Bronchial epithelial cell (primary cell): ENCODE data around the genes RAB31 and ANKRD62.

DNA sequence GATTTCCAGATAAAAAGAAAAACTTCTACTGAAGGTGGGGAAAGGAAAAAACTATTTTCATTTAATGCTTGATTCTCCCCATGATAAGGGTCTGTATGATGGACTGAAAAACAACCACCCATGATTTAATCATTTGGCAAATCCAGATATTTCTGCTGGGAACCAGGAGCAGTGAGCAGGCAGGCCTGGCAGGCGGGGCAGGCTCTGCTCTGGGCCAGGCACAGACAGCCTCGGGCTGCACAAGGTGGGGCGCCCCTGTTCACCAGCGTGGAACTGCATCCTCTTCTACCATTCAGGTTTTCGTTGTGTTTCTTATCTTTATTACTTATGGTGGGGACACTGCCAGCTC lies 57.3 kb upstream of the RALBP1 start:
- RRBS, 2 experiments = no CpG with 5 or more reads among the region's 5 CpGs

DNA sequence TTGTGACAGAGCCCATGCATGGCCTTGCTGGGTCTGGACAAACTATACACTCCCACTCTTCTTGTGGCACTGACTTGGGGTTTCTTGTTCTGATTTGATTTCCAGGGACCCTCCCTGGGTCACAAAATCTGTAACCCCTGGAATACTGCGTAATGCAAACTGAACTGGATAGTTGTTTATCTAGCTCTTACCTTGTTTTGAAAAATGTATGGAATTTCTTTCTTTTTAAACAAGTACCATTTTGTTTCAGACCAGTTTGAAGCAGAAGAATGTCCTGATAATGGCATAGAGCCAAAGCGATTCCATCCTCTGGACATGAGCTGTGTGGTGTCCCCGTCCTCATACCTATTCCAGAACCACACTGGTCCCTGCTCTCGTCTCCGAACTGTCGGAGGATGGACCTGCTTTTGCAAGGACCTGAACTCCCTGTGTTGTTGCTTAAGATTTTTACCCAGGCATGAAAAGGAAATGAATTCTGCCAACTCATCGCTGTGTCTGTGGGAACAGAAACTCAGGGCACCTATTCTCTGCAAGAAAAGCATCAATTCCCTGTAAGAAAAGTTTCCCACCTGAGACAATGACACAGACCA lies 33.5 kb upstream of the PPP4R1 start:
- RRBS, 2 experiments = no CpG with 5 or more reads among the region's 7 CpGs

GRCh38 chr18:9684842-9685885 lies 22.9 kb upstream of the RAB31 start:
- RRBS, 2 experiments = no CpG with 5 or more reads among the region's 13 CpGs

GRCh38 chr18:9707024-9707854 lies 862 bp upstream of the RAB31 start:
- RRBS, 2 experiments = no CpG with 5 or more reads among the region's 20 CpGs

- RRBS, 2 experiments = 1% methylated on average over 26 to 30 of the region's 89 CpGs
Measured at GRCh38 chr18:9707855-9708543, at the start of gene RAB31. RAB31 (plus strand) TSS chr18:9708301.

DNA sequence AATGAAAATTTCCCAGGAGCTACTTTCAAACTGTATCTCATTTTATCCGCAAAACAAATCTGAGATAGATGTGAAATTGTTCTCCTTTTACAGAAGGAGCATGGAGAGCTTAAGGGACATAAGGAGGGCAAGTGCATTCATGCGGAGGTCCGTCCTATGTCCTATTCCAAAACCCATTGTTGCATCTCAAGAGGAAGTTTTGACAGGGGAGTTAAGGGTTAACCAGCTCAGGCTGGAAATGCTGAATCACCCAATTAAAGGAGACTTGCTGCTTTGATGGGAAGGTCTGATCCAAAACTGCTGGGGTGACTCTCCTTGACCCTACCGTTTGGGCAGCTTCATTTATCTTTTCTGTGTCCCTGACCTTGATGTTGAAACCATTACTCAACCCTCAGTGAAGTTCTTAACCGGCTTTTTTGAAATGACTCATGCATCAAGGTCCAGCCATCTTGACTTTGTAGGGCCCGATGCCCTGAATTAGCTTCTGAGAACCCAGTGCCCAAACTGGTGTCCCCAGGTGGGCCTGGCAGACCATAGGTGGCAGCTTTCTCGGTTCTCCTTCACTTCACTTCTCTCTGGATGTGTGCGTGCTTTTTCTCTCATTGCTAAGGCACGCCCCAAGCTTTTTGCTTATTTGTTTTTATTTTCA lies 16.0 kb upstream of the TXNDC2 start:
- RRBS, 2 experiments = no CpG with 5 or more reads among the region's 9 CpGs

DNA sequence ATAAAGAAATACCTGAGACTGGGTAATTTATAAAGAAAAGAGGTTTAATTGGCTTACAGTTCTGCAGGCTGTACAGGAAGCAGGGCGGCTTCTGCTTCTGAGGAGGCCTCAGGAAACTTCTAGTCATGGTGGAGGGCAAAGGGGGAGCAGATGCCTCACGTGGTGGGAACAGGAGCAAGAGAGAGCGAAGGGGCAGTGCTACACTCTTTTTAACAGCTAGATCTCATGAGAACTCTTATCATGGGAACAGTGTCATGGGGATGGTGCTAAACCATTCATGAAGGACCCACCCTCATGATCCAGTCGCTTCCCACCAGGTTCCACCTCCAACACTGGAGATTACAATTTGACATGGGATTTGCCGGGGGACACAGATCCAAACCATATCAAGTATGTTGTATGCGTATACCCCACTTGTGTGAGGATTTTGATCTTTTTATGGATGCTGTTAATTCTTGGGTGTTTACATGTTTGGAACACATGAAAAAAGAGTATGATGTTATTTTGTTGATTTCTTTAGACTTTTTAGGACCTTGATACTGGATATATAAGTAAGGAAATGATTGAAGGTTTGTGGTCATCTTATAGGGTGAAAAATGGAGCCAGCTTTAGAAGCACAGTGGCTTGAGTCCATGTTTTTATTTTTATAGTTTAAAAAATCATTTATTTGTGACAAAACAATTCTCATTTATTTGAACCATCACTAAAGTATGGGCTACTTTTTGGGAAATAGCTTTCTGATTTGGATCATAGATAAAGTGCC lies 28.9 kb downstream of the VAPA start:
- RRBS, 2 experiments = no CpG with 5 or more reads among the region's 6 CpGs

- RRBS, 2 experiments = no CpG with 5 or more reads among the region's 4 CpGs
Measured at GRCh38 chr18:9943312-9943732, 29.5 kb downstream of the VAPA start.

DNA sequence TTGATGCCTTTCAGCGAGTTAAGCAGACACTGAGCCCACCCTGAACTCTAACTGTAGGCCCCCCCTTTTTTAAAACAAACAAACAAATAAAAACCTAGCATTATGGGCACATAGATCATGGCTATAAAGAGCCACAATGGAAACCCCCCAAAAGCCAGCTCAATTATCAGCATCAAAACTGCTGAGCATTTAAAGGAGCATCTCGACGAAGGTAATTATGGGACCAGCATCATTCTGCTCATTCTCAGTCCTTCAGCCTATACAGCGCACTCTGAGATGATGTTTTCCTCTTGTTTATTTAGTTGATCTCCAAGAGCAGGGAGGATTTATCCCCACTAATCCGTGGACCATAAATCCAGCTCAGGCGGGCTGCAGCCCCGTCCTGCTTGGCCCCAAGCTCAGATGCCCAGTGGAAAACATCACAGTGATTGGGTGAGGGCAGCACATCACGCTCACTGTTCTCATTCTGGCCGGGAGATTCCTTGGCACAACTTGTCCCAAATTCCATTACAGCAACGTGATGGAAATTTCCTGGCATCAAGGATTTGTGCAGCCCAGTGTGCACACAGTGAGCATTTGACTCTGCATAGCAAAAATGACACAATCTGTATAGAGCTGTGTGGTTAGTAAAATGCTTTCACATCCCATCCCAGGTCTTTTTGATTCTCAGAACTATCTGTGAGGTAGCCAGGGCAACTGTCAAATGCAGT lies 96.7 kb downstream of the VAPA start:
- RRBS, 2 experiments = no CpG with 5 or more reads among the region's 10 CpGs

- RRBS, 2 experiments = 23 to 31% methylated on average over 4 of the region's 43 CpGs
Measured at GRCh38 chr18:10032391-10032940, 118.7 kb downstream of the VAPA start.

DNA sequence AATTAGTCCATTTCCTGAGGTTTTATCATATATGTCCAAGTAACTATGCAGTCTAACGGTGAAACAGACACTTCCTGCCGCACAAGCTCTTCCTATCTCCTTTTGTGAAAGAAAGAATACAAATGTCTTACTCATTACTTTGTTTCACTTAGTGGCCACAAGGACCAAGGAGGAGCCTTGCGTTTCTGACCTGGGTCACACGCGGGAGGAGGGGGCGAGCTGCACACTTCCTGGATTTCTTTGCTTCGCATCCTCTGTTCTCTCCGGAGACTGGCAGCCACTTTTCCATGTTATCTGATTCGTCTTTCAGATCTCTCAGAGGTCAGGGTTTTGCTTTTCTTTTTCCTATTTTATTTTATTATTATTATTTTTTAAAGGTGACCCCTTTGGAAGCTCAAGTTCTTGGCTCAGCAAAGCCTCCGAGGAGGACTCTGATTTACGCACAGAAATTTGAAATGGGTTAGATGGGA lies 222.5 kb downstream of the PIEZO2 start:
- RRBS, 2 experiments = no CpG with 5 or more reads among the region's 11 CpGs

DNA sequence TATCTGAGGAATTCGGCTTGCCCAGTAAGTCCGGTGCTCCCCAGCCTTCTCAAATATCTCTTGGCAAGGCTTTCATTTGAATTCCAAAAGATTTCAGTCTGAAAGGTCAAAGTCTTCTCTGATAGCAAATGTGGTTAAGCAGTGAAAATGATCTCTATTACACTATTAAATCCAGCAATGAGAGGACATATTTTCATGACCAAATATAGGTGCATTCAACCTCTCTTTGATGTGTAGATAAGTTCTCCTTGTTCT lies 27.8 kb downstream of the PIEZO2 start:
- RRBS, 2 experiments = no CpG with 5 or more reads among the region's 2 CpGs

GRCh38 chr18:11908005-11908116 lies 256 bp downstream of the MPPE1 start:
- RRBS, 2 experiments = no CpG with 5 or more reads among the region's 1 CpG

DNA sequence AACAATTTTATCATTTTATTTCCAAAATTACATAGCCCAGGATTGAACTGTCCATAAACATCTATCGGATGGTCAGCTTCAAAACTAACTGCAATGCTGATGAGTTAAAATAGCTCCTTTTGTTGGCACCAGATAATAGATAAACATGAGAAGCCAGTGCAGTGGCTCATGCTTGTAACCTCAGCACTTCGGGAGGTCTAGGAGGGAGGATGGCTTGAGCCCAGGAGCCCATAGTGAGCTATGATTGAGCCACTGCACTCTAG lies 34.6 kb upstream of the IMPA2 start:
- RRBS, 2 experiments = no CpG with 5 or more reads among the region's 2 CpGs

GRCh38 chr18:11976684-11977166 lies 4.6 kb upstream of the IMPA2 start:
- RRBS, 2 experiments = no CpG with 5 or more reads among the region's 4 CpGs

DNA sequence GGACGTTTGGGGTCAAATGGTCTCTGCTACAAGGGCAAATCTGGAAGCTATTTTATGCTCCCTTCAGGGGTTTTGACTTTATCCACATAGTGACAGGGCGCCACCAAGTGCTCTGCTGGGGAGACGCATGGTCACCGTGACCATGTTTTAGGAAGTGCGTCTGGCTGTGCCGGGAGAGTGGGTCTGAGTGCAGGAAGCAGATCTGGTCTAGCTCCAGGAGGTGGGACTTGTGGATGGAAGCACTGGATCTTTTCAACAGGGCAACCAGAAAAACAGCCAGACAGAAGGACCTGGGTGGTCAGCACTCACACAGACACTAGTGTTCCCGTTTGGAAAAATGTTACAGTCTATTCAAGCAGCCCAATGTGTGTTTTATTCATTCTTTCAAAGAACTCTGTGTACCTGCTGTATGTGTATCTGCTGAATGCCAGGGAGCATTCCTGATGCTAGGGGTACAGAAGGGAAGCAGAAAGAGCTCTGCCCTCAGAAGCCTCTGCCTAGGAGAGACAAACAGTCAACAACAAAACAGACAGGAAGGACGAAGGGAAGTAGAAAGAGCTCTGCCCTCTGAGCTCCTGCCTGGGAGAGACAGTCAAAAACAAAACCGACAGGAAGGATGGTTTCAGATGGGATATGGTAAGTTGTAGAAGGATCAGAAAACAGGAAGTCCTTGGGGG lies 14.3 kb downstream of the IMPA2 start:
- RRBS, 2 experiments = no CpG with 5 or more reads among the region's 9 CpGs

GRCh38 chr18:12038150-12038604 lies 55.5 kb upstream of the ANKRD62 start:
- RRBS, 2 experiments = under 1 to 2% methylated on average over 10 to 12 of the region's 24 CpGs

GRCh38 chr18:12093517-12094110 lies at the start of gene ANKRD62:
ANKRD62 (plus strand) TSS chr18:12093843.
- RRBS, 2 experiments = no CpG with 5 or more reads among the region's 45 CpGs

GRCh38 chr18:12152077-12152324 lies 58.4 kb downstream of the ANKRD62 start:
- RRBS, 2 experiments = no CpG with 5 or more reads among the region's 3 CpGs

DNA sequence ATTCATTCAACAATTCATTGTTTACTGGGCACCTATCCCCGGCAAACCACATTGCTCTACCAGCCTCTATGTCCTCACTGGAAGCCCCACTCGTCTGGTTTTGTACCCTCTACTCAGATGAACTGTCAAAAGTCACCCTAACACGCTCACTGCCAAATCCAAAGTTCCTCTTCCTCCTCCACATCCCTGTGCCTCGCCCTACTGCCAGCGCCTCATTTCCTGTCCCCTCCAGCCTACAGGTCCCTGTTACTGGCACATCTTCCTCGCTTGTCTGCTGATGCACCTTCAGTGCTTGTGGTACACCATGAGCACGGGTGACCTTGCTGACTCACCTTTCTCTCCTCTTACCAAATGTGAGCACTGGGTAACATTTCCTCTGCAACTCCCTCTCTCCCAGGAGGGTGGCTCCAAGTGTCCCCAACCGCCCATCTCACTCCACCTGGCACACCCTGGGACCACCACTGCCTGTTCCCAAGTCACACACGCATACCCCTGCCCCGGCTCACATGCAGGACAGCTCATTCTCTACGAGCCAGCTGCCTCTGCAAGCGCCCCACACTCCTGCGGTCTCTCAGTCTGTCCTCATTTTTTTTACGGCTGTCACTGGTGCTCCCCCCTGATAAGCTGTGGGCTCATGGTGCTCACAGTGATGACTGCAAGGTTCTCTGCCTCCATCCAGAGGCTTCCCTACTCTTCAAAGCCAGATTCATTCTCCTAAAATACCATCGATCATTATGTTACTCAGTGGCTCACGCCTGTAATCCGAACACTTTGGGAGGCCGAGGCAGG lies 30.9 kb downstream of the AFG3L2 start:
- RRBS, 2 experiments = no CpG with 5 or more reads among the region's 18 CpGs